Jejunum (tissue), 1 donor: ENCODE measurements around the genes NR1D1 and WIPF2.

- PRO-cap, result bidirectional peak, plus-strand start at chr17:40071242, minus-strand start at chr17:40071155
Measured at GRCh38 chr17:40070831-40071330, 8.1 kb downstream of the THRA start.

DNA sequence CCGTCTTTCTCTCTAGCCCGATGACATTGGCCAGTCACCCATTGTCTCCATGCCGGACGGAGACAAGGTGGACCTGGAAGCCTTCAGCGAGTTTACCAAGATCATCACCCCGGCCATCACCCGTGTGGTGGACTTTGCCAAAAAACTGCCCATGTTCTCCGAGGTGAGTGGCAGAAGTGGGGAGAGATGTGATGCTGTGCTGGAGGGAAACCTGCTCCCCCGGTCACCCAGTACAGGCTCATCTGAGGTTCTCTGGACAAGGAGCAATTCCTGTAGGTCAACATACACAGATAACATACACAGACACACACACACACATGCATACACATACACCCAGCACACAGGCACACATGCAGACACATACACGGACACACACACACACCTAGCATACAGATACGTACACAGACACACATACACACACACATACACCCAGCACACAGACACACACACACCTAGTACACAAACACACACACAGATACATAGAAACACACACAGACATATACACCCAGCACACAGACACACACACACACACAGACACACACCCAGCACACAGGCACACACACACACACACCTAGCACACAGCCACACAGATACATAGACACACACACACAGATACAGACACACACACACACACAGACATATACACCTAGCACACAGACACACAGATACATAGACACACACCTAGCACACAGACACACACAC is 13.5 kb downstream of the NR1D1 start:
- PRO-cap, result no peak

GRCh38 chr17:40090173-40091081 is 10.0 kb downstream of the NR1D1 start:
- PRO-cap, result no peak

DNA sequence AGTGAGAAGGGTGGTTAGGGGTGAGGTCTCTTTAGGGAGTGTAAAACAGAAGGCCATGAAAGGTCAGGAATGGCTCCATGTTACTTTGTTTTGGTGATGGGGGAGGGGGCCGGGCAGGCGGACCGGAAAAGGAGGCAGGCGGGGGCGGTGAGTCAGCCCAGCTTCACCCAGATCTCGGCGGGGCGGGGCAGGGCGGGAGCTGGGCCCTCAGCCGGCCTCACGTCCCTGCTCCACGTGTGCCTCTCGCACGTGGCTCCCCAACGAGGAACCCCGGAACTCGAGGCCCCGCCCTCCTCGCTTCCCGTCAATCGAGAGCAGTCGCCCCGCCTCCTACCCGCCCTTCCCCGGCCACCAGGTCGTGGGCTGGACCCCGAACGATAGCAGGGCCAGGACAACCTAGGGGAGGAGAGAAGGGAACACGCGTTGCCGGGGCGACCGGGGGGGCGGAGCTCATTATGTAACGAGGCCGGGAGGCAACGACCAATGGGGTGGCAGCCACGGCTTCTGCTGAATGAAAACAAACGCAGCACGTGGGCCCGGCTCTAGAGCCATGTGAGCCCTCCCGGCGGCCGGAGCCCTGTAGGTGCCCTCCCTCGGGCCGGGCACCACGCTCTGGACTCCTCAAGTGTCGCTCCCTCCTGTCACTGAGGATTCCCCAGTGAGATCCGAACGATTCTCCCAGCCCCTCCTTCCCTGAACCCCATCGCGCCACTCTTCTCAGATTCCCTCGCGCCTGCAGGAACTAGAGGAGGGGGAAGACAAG is 1.3 kb downstream of the NR1D1 start:
- PRO-cap, result bidirectional peak, plus-strand start at position 545 of the sequence, minus-strand start at position 295 of the sequence

DNA sequence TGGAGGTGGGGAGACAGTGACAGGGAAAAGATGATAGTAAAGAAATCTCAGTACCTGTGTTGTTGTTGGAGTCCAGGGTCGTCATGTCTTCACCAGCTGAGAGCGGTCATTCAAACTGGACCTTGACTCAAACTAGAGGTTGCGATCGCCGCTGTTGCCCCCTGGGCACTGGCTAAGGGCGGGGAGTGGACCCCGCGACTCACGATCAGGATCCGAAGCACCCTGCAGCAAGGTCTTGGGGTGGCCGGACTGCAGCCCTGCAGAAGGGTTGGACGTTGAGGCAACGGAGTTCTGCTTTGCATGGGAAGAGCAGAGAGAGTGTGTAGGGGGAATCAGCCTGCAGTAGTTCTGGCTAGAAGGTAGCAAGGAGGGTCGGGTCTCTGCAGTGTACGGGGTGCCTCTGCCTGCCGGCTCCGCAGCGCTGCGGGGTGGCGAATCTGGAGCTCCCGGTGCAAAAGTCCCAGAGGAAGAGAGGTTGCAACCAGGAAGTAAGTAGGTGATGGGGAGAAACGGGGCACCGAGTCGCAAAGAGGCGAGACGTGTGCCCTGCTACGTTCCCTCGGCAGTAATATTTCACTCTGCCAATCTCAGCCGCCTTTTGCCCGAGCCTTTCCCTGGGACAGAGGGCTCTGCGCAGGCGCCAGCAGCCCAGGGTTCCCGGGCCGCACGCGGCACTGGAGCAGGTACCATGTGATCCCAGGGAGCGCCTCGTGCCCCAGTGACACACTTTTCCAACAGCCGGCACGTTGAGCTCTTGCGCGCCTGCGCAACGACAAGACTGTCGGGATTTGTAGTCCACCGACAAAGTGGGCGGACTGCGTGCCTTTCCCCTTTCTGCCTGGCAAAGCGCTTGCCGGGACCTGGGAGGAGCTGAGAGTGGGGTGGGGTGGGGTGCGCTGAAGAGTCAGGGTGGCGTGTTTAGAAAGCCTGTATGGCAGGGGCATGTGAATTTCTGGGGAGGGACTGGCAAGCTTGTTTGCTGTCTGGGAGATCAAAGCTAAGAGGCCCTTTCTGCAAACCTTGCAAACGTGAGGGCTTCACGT is at the start of gene NR1D1:
Gene NR1D1 (minus strand): TSS at position 580 of the 1,043 bp plus-strand sequence.
- PRO-cap, result bidirectional peak, plus-strand start at position 888 of the sequence, minus-strand start at position 621 of the sequence; bidirectional peak, plus-strand start outside the sequence, minus-strand start at position 982 of the sequence

- PRO-cap, result no peak
Measured at GRCh38 chr17:40130788-40131501, 9.2 kb downstream of the MSL1 start.

DNA sequence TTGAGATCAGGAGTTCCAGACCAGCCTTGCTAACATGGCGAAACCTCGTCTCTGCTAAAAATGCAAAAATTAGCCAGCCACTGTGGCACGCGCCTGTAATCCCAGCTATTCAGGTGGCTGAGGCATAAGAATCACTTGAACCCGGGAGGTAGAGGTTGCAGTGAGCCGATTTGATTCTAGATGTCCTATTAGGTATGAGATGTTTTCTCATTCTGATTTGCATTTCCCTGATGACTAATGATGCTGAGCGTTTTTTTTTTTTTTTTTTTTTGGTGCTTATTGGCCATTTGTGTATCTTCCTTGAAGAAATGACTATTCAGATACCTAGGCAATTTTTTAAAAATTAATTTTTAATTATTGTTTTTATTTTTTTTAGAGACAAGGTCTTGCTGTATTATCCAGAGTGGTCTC is 13.5 kb downstream of the CASC3 start:
- PRO-cap, result no peak

DNA sequence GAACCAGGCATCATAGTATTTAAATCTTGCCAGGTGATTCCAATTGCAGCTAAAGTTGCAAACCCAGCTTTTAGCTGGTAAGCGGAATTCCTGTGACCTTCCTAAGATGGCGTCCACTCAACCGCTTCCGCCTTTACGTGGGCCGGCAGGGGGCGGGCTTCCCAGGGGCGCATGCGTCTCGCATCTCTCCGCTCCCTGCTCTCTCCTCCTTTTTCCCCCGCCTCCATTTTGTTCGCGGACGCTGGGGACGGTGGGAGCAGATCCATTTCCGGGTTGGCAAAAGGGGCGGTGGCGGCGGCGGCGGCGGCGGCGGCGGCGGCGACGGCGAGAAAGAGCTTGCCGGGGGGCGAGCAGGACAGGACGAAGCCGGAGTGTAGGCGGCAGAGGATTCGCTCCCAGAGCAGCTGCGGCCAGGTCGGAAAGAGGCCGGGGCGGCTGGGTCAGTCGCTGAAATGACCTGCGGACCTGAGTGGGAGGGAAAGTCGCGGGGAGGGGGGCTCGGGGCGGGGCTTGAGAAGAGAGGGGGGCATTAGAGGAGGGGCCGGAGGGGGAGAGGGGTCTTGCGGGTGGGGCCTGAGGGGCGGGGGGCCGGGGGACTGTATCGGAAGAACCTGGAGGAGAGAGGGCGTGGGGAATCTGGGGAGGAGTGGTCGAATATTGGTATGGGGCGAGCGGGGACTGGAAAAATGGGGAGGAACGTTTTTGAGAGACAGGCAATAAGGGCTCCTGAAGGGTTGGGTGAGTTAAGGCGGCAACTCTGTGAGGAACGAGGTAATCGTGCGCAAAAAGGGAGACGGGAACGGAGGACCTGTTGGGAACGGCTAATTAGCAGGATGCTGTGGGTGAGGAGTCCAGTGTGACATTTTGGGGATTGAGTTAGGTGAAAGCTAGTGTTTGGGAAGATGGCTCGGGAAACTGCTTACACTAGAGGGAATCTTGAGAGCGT is at the start of gene WIPF2:
Gene WIPF2 (plus strand): TSS at position 226 of the 946 bp plus-strand sequence.
- PRO-cap, result bidirectional peak, plus-strand start at position 279 of the sequence, minus-strand start at position 108 of the sequence

DNA sequence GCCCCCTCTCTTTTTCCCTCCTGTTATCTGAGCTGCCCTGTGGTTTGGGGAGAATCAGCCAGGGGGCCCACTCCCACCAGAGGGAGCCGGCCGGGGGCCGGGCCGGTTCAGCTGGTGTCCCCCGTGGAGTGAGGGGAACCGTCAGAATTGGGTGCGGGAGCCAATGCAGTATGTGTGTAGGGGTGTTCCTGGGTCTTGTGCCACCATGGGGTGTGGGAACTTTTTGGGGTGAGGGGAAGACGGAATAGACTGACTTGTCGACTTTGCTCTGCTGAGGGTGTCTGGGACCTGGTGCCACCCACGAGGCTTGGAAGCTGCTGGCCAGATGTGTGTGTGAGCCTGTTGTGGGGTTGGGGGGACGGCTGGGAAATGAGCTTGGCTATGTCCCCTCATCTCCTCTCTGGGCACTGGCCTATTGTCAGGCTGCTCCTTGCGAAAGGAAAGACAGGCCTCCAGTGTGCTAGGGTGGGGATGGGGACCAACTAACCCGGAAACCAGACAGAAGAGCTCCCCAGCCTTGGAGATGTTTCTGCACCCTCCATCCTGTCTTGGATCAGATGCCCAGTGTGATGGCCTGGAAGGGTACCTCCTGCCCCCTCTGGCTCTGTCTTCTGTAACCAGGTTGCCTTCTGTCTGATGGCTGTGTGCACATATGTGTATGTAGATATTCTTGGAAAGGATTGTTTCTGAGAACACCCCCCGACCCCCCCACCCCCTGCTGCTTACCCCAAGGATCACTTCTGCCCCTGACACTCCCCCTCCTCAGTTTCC is 10.0 kb downstream of the RARA start:
- PRO-cap, result no peak

- PRO-cap, result no peak
Measured at GRCh38 chr17:40325186-40326049, 16.4 kb downstream of the RARA start.

GRCh38 chr17:40331156-40331758 is 22.3 kb downstream of the RARA start:
- PRO-cap, result no peak

DNA sequence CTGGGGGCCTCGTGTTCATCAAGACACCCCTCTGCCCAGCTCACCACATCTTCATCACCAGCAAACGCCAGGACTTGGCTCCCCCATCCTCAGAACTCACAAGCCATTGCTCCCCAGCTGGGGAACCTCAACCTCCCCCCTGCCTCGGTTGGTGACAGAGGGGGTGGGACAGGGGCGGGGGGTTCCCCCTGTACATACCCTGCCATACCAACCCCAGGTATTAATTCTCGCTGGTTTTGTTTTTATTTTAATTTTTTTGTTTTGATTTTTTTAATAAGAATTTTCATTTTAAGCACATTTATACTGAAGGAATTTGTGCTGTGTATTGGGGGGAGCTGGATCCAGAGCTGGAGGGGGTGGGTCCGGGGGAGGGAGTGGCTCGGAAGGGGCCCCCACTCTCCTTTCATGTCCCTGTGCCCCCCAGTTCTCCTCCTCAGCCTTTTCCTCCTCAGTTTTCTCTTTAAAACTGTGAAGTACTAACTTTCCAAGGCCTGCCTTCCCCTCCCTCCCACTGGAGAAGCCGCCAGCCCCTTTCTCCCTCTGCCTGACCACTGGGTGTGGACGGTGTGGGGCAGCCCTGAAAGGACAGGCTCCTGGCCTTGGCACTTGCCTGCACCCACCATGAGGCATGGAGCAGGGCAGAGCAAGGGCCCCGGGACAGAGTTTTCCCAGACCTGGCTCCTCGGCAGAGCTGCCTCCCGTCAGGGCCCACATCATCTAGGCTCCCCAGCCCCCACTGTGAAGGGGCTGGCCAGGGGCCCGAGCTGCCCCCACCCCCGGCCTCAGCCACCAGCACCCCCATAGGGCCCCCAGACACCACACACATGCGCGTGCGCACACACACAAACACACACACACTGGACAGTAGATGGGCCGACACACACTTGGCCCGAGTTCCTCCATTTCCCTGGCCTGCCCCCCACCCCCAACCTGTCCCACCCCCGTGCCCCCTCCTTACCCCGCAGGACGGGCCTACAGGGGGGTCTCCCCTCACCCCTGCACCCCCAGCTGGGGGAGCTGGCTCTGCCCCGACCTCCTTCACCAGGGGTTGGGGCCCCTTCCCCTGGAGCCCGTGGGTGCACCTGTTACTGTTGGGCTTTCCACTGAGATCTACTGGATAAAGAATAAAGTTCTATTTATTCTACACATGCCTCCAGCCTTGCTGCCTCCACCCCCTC is 7.6 kb downstream of the GJD3 start:
- PRO-cap, result no peak

DNA sequence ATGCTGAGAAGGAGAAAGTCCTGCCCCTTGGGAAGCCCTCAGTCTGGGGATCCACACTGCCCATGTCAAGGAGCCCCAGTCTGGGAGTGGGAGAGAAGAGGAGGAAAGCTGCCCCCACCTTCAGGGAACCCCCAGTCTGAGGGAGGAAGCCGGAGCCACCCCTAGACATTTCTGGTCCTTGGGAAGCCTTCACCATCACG is 6.8 kb downstream of the GJD3 start:
- PRO-cap, result no peak

DNA sequence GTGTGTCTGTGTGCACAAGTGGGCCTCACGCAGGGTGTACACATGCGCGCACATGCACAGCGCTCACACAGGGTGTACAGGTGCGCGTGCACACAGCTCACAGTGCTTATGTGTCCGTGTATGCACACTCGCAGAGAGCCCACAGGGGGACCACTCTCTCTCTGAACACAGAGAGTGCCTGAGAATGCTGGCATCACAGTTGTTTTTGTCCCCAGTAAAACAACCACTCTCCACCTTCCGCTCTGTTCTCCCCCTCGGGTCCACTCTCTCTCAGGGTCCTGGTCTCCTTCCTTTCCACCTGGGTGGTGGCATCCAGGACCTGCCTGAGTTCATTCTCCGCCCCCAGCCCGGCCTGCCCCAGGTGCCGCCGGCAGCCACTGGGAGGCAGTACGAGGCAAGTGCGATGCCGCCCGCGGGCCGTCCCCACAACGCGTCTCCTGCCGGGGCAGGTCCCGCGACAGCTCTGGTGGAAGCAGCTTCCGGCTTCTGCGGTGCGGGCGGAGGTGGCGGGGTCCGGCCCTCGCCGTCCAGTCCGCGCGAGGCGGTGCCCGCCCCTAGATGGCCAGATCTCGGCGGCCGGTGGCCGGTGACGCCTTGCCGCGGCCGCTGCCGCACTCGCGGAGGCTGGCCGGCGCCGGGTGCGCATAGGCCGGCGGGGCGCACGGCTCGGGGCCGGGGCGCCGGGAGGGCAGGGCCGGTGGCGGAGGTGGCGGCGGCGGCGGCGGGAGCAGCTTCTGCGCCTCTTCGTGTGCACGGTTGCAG is 2.0 kb downstream of the GJD3 start:
- PRO-cap, result unidirectional peak, plus-strand start at position 475 of the sequence; unidirectional peak, plus-strand start at position 565 of the sequence

GRCh38 chr17:40451925-40453411 is 9.2 kb downstream of the IGFBP4 start:
- PRO-cap, result no peak

DNA sequence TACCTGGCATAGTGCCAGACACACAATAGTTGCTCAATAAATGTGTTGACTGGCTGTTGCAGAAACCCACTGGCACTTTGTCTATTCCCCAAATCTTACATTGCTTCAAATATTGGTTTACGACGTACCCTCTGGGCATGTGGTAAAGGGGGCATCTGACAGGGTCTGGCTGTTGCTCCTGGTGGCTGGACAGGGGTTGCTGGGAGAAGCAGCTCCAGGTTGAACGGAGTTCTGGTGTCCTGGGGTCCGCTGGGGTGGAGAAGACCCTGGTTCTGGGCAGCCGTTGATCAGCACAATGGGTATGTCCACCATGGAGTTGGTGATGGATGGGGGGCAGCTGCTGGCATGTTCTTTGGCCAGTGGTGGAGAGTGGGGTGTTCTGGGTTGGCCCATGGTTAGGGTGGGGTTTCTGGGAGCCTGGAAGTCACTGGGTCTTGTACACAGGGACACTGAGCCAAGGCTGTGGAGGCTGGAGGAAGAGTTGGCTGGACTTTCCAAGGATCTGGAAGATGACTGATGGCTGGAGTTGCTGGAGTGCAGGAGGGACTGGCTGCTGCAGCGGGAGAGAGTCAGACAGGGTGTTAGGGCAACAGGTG is 14.4 kb downstream of the TNS4 start:
- PRO-cap, result no peak

DNA sequence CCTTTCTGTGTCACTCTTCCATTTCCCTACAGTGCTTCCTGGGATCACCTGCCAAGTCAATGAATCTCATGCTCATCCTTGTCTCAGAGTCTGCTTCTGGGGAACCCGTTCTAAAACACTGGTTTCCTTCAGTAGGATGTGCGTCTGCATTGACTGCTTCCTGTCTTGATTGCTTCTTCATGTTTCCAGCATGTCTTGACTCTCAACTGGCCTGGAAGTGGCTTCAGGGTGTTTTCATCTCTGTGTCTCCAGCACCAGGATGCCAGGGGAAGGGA is 13.9 kb upstream of the TNS4 start:
- PRO-cap, result no peak

GRCh38 chr17:40540412-40540960 is 24.8 kb downstream of the CCR7 start:
- PRO-cap, result no peak

DNA sequence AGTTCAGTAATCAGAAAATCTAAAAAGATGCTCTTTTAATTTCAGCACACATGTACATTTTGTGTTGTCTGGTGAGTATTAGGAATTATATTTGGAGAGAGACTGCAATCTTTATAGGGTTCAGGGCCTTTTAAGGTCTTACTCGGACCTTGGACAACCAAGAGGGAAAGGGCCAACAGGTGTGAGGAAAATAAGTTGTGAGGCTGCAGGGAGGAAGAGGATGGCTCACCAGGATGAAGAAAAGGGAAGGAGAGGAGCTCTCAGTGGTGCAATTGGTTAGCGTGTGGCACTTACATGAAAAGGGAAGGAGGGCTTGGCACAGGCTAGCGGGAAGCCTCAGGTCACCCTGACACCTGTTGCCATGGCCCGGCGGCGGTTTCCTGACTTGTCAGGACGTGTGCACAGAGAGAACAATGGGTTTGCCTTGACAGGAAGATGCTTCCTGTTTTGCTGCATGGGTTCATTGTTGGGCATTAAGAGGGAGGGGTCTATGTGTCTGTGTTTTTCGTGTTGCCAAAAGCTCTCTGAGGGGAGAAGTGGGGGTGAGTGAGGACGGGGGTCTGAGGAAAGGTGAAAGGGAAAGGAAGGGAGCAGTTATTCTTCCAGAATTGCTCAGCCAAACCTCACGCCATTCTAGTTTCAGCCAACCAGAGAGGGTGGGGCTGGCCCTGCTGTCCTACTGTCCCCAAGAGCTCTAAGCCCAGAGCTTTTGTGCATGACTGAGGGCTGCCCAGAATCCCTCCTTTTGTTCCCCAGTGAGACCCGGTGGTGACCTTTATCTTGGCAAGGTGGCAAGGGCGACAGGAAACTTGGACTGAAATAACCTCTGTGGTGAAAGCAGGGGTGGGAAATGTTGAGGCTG is 17.1 kb upstream of the CCR7 start:
- PRO-cap, result no peak

GRCh38 chr17:40647235-40647691 is 355 bp downstream of the SMARCE1 start:
- PRO-cap, result no peak